Right cardiac atrium (tissue), 1 donor: ENCODE measurements around a stretch of chr17.

GRCh38 chr17:11618856-11619197 lies 20.6 kb downstream of the DNAH9 start:
- PRO-cap = no peak

DNA sequence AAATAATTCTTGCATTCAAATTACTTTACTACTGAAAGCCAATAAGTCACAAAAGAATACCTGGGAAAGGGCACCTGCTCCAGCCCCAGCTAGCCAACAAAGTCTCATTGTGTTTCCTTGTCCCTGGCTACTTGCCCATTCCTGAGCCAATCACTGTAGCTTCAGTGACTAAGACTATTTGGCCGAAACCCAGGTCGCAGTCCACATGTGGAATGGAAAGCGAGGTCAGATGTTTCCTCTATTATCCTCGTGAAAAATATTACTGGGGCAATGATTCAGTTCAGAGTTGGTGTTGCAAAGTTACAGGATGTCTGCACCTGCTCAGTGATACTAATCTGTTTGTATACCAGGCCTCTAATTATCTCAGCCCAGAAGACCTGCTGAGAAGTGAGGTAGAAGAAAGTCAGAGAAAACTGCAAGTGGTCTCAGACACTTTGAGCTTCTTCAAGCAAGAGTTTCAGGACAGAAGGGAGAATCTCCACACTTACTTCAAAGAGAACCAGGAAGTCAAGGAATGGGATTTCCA lies 21.0 kb downstream of the DNAH9 start:
- PRO-cap = no peak

GRCh38 chr17:12636865-12637349 lies 28.8 kb upstream of the MYOCD start:
- PRO-cap = no peak

GRCh38 chr17:12680266-12681410 lies 14.9 kb downstream of the MYOCD start:
- PRO-cap = no peak

- PRO-cap = no peak
Observed at GRCh38 chr17:12973493-12974339, 44.1 kb downstream of the ELAC2 start.

GRCh38 chr17:12983985-12984935 lies 33.6 kb downstream of the ELAC2 start:
- PRO-cap = no peak

DNA sequence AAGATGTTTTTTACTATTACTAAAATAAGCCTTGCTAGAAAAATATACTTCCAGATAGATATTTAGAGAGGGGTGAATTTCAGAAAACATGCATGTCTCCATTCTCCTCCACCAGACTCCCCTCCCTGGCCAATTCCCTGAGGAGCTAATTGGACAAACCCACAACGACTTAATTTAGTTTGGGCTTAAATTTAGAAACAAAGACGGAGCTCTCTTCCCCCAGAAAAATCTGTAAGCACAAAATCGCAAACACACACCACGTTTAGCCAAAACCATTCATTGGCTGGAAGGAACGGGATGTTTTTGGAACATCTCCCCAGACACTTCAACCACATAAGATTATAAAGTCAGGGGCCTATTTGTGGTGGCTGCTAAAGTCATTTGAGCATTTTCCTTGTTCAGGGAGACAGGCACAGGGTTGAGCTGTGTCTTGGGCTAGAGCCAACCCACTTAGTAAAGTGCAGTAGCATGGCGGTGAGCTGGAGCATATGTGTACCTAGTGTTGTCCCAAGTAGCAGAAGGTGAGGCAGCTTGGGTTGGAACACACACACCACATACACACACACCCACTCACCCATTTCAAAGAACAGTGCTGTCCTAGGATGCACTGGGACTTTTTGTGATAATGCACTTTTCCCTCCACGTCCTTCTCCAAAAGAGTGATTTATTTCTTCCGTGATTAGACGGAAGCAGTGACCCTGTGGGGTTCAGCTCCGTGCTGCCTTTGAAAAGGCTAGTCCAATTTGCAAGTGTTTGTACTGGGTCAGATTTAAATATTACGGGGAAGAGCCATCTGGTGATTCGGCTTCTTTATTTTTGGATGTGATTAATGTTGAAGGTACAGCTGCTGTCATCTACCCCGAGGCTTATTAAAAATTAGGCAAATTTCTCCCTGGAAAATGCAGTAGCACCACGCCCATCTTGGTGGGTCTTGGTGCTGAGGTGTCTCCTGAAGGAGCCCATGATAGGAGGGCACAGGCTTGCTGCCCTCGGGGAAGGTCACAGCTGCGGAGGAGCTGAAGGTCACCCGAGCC lies 32.2 kb downstream of the ELAC2 start:
- PRO-cap = unidirectional peak, plus-strand start at position 384 of the sequence

GRCh38 chr17:14205697-14206493 lies 30.8 kb downstream of the CDRT15 start:
- PRO-cap = no peak

GRCh38 chr17:14304121-14304822 lies 3.4 kb downstream of the HS3ST3B1 start:
- PRO-cap = no peak

- PRO-cap = bidirectional peak, plus-strand start at chr17:14309605, minus-strand start at chr17:14309409
Observed at GRCh38 chr17:14308535-14309895, 8.1 kb downstream of the HS3ST3B1 start.

GRCh38 chr17:14316490-14316840 lies 15.6 kb downstream of the HS3ST3B1 start:
- PRO-cap = no peak

- PRO-cap = no peak
Observed at GRCh38 chr17:14604765-14605786, 304.2 kb downstream of the HS3ST3B1 start.

DNA sequence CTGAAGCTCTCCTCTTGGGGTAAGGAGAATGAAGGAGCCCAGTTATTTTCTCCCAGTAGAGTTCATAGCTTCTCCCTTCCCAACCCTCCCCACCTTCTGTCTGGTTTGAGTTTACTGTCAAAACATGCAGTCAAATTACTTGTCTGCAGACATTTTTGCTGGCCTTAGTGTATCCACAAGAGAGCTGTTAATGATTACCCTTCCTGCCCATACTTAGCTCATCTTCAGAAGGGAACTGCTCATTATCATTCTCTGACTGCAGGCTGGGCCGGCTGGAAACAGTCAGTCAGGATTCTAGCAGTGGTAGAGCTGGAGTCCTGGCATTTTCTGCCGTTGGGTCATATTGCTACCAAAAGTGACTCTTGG lies 460.1 kb downstream of the HS3ST3B1 start:
- PRO-cap = no peak

DNA sequence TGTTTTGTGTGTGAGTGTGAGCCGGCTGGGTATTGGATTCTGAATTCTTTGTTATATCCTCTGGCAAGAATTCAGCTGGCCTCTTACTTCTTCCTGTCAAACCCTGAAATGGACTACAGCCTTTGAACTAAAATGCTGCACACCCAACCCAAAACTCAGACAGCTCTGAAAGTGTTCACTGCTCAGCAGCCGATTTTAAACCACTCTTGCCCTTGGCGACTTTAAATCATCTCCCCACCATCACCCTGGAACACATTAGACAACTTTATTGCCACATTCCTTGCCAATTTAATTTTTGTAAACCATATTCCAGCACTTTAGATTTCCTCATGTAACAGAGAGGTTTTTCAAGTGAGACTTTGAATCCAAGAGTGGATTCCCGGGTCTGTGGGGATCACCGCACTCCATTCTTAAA lies 461.1 kb downstream of the PMP22 start:
- PRO-cap = no peak

DNA sequence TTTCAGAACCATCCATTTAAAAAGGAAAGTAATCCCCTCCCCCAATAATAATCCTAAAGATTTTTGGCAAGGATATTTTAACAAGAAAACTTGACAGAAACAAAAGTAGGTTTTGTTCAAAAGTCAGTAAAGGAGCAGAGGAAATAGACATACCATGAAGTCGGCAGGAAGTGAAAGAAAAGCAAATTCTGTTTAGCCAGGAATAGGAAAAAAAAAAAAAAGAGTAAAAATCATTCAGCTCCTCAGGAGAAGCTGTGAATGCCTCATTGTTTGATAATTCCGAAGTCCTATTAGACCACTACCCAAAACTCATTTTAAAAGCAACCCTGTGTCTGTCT lies 35.1 kb downstream of the TEKT3 start:
- PRO-cap = no peak

DNA sequence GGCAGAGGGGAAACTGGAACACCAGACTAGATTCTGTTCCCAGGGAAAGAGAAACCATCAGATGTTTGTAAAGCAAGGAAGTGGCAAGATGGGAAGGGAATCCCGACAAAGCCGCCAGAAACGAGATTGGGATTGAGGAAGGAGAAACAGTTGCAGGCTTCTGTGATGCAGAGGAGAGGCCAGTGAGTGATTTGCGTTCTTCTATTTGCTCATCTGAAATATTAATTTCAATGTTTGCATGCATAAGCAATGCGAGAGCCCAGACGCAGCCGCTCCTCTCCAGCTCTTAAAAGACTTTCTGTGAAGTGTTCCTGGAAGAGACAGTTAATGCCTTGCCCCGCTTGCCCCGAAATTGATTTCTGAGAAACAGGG lies 62.8 kb downstream of the CDRT4 start:
- PRO-cap = no peak

DNA sequence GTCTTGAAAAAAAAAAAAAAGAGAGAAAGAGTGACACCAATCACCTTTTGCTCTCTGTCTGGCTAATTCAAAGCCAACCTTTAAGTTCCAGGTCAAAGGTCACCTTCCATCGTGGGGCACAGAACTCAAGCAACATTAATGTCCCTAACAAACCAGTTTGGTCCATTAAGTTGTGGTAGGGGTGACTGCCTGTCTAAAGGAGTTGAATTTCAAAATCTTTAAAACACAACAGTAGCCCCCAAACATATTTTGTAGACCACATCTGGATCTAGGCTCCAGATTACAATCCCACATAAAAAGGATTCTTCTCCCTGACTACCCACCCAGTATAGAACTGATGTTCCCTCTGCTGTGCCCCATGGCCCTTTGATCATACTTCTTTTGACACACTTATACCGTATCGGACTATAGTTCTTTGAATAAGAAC lies 6.3 kb upstream of the CDRT4 start:
- PRO-cap = no peak

- PRO-cap = no peak
Observed at GRCh38 chr17:15642519-15643208, 23.2 kb upstream of the FBXW10B start.

DNA sequence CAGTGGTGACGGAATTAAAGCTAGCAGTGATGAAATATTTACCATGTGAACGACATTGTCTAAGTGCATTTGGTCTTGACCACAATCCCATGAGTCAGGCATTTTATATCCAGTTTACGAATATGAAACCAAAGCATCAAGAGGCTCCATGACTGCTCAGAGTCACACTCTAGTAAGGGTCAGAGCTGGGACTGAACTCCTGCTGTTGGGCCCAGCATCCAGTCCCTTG lies 61.1 kb upstream of the ADORA2B start:
- PRO-cap = no peak

DNA sequence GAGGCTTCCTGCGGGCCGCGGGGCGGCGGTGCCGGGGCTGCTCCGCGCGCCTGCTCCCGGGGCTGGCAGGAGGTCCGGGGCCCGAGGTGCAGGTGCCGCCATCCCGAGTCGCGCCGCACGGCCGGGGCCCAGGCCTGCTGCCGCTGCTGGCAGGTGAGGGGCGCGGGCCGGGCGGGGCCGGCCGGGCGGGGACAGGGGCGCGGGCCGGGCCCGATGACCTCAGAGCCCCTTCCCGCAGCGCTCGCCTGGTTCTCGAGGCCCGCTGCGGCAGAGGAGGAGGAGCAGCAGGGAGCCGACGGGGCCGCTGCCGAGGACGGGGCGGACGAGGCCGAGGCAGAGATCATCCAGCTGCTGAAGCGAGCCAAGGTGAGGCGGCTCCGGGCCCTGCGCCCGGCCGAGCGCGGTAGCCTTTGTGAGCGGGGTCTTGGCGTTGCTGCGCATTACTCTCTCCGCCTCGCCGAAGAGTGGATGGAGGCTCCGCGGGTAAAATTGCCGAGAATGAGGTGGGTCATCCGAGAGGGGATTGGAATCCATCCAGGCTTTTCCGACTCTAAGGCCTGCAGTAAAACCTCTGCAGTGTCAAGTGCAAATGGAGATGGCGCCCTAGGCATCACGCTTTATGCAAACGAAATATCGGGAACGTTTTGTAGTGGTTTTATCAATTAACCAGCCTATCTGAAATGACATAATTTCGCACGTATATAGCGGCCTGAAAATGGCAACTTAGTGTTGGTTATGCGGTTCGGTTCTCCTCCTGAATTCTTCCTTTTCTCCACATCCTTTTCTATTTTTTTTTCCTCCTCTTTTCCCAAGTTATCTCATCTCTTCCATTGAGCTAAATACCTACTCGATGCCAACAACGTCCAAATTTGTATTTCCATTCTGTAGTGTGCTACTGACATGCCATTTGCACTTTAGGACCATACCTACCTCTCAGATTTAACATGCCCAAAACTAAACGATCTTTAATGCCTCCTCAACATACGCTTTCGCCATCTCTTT lies 557 bp downstream of the TTC19 start:
- PRO-cap = no peak